Lung (tissue), 4 donors: ENCODE data around the gene KIAA0513.

- PRO-cap = no peak
- RAMPAGE, long total RNA = no peak
- RRBS = 15% methylated on average over 14 of the region's 15 CpGs
Measured at GRCh38 chr16:84505020-84505373, 538 bp upstream of the MEAK7 start.

DNA sequence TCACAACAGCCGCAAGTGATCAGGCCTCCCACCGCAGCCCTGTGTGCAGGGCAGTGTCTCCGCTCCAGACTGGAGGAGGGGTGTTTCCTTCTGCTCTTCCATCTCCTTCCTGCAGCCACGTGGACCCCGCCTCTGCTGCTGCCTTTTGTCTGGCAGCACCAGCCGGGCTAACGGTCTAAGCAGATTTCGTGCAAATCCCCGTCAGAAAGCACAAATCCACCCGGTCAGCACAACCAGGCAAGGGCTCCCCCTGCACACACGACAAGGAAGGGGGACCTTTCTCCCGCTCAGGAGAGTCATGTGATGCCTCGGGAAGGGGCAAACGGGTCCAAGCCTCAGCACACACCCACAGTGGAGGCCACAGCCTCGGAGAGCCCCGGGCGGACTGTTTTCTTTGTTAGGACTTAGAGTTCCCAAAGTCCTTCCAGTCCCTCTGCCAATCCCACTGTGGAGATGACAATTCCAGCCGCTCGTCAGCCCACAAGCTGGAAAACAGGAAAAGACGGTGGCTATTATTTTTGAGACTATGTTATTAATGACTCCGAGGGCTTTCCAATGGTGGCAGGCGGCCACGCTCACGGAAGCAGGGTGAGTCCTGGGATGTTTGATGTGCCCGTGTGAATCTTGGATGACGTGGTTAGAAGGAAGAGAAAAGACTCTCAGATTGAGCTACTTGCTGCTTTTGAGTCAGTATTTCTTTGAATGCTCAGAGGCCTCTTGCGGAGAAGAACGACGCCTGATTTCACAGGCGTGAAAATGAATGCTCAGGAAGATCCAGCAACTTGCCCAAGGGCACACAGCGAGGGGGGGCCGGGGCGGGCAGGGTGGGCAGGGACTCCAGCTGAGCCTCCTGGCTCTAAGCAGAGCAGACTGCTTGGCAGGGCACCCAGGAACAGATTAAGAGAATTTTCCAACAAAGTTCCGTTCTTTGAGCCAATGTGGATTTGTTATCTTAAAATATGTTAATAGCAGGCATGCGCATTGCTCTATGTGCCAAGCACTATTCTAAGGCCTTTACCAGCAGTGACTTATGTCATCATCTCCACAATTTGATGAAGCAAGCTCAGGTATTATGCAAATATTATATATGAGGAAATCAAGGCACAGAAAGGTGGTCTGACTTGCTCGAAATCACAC is 22.7 kb upstream of the MEAK7 start:
- PRO-cap = no peak
- RAMPAGE, long total RNA = no peak
- RRBS = 67% methylated on average over 1 of the region's 36 CpGs

GRCh38 chr16:84553742-84554420 is 49.4 kb upstream of the MEAK7 start:
- PRO-cap = no peak
- RAMPAGE, long total RNA = no peak
- RRBS = no CpG with 5 or more reads among the region's 17 CpGs

- PRO-cap = no peak
- RAMPAGE, long total RNA = no peak
- RRBS = 91% methylated on average over 6 of the region's 15 CpGs
Measured at GRCh38 chr16:84583983-84584460, 33.9 kb downstream of the COTL1 start.

- PRO-cap = no peak
- RAMPAGE, long total RNA = no peak
- RRBS = no CpG with 5 or more reads among the region's 18 CpGs
Measured at GRCh38 chr16:84613554-84614710, 3.9 kb downstream of the COTL1 start.

DNA sequence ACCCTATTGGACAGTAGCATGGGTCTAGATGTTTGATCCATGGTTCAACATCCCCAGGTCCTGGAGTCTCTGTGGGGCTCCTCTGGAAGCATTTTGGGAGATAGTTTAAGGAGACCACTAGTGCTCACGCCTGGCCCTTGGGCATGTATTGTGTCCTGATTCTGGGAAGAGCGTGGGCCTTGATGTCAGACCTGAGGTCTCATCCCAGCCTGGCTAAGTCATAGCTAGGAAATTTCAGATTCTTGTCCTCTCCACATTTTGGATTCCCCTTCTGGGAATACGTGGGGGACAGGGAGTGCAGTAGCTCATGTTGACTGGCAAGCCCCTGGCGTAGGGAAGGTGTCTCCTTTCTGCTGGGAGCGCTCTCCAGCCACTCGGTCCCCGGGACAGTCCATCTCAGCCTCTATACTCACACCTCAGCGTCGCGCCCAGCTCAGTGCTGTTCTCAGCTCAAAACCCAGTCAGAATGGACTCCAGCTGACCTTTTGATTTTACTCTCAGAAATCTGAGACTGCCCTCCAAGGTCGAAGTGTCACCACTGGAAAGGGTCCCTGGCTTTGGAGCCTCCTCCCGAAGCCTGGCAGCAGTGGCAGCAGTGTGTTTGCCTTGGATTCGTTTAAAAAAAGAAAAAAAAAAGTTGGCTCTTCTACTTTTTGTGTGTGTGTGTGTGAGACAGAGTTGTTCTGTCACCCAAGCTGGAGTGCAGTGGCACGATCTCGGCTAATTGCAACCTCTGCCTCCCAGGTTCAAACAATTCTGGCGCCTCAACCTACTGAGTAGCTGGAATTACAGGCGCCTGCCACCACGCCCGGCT is 10.2 kb downstream of the KLHL36 start:
- PRO-cap = no peak
- RAMPAGE, long total RNA = no peak
- RRBS = no CpG with 5 or more reads among the region's 19 CpGs

GRCh38 chr16:84659478-84660253 is 11.4 kb downstream of the KLHL36 start:
- PRO-cap = no peak
- RAMPAGE, long total RNA = no peak
- RRBS = 85% methylated on average over 10 of the region's 29 CpGs

DNA sequence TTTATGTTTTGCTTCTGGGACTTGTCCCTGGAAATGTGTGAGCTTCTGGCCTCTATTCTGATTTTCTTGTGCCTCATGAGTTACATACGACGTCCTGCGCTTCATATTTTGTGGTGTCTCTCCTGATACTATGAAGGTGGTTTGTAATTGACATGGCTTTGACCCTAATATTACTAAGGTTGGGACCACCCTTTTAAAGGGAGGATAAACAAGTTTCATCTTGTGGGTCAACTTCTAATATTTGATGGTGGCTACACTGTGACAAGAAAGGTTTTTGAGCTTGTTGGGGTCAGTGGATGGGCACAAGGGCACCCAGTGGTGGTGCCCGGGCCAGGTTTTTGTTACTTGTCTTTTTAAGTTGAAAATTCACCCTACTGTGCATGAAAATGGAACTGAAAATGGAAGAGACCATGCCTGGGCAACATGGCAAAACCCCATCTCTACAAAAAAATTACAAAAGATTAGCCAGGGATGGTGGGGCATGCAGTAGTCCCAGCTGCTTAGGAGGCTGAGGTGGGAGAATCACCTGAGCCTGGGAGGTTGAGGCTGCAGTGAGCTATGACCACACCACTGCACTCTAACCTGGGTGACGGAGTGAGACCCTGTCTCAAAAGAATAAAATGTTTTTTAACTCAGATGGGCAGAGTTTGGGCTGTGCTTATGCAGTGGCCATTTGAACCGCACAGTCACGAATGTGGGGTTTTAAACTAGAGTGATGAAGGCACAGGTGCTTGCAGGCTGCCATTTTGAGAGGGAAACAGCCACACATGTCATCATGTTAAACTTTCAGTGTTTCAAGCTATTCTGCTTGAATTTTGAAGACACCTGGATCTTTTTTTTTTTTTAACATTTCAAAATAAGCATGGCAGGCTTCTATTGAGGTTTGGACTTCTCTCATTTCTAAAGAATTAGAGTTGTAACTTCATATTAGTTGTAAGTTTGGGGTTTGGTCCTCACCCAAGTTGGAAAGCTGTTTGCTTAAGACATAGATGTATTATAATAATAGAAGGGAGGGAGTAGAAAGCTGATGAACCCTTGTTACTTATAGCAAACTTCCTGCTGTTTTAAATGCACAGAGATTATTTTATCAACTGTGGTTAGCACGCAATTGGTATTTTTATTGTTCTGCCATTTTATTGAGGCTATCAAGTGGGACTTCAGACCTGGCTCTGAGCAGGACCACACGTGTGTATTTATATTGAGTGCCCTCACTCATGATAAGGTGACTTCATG is 16.5 kb downstream of the KLHL36 start:
- PRO-cap = no peak
- RAMPAGE, long total RNA = no peak
- RRBS = no CpG with 5 or more reads among the region's 9 CpGs

DNA sequence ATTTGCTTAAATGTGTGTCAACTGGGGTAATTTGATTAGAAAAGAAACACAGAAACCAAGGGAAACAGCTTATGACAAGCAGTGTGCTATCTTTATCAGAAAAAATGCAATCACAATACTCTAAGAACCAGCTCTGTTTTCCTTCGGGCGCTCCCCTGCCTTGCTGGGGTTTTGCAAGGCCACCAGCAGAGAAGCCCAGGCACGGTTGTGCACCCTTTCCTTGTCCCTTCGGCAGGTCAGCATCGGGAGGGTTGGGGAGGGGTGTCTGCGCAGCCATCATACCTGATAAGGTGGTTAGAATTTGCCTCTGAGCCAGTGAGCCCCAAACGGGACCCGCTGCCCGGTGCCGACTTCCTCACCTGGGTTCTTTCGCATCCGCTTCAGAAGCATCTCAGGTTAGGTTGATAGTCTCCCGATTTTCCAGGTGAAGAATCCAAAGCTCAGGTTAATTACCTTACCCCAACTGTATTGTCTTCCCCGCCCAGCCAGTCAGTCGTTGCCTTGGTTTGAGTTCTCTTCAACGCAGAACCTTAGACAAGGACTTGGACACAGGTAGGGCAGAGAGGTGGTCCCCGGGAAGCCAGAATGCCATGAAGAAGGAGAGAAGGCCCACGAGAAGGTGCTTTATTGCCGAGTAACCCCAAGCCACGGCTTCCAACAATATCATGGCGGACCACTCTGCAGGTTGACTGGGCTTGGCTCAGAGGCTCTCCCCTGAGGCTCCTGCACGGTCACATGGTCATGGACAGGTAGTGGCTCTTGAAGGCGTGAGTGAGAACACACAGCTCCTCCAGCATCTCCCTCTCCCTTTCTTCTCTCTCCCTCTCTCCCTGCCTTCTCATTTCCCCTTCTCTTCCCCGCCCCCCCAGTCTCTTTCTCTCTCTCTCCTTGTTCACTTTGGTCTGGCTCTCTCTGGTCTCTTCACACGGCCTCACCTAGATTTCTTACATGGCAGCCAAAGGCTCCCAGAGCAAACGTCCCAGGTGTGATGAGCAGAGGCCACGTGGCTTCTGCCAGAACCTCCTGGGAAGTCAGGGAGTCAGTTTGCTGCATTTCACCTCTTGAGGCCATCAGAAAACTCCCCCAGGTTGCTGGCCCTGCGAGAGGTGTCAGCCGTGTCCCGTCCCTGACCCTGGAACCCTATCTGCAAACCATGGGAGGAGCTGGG is 19.9 kb downstream of the KLHL36 start:
- PRO-cap = no peak
- RAMPAGE, long total RNA = no peak
- RRBS = no CpG with 5 or more reads among the region's 30 CpGs

- PRO-cap = no peak
- RAMPAGE, long total RNA = no peak
- RRBS = no CpG with 5 or more reads among the region's 12 CpGs
Measured at GRCh38 chr16:84737630-84738300, 38.0 kb downstream of the USP10 start.

DNA sequence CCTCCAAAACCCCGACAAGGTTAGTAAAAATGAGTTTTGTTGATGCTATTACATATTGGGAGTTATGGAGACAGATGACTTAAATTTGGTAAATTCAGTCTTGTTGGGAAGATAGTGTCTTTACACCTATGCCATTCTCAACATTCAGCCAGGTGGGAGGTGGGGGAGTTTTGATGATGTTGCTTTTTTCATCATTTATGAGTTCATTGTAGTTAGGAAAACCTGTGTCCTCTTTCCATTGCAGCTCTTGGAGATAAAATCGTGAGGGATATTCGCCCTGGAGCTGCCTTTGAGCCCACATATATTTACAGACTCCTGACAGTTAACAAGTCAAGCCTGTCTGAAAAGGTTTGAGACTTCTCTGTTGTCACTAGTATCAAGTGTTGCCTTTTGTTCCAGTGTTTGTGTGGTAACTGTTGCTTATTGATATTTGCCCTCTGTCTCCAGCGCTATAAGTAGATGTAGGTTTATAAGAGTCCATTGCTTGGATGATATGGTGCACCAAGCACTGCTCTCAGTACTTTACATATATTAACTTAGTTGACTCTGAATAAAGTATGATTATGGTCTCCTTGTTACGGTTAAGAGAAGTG is 59.8 kb upstream of the CRISPLD2 start:
- PRO-cap = no peak
- RAMPAGE, long total RNA = no peak
- RRBS = no CpG with 5 or more reads among the region's 5 CpGs

GRCh38 chr16:84806632-84807020 is 13.2 kb upstream of the CRISPLD2 start:
- PRO-cap = no peak
- RAMPAGE, long total RNA = no peak
- RRBS = 29% methylated on average over 9 of the region's 18 CpGs

- PRO-cap = no peak
- RAMPAGE, long total RNA = no peak
- RRBS = no CpG with 5 or more reads among the region's 22 CpGs
Measured at GRCh38 chr16:84846626-84847312, 27.0 kb downstream of the CRISPLD2 start.

DNA sequence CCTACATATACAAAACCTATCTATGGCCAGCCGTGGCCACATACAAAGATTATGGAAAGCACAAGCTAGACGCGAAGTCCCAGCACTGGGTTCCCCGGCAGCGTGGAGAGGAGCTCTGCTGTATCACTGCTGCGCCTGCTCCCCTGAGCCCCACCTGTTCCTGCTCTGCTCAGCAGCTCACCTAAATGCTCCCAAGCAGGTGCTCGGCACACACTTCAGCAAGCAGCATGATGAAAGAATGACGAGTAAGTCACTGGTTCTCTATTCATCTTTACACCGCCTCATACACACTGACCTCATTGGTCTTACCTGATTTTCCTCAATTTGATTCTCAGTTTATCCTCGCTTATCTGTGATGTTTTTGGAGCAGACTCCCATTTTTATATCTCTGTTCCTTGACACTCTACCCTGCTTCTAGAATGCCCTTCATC is 20.5 kb downstream of the ZDHHC7 start:
- PRO-cap = no peak
- RAMPAGE, long total RNA = no peak
- RRBS = no CpG with 5 or more reads among the region's 10 CpGs

DNA sequence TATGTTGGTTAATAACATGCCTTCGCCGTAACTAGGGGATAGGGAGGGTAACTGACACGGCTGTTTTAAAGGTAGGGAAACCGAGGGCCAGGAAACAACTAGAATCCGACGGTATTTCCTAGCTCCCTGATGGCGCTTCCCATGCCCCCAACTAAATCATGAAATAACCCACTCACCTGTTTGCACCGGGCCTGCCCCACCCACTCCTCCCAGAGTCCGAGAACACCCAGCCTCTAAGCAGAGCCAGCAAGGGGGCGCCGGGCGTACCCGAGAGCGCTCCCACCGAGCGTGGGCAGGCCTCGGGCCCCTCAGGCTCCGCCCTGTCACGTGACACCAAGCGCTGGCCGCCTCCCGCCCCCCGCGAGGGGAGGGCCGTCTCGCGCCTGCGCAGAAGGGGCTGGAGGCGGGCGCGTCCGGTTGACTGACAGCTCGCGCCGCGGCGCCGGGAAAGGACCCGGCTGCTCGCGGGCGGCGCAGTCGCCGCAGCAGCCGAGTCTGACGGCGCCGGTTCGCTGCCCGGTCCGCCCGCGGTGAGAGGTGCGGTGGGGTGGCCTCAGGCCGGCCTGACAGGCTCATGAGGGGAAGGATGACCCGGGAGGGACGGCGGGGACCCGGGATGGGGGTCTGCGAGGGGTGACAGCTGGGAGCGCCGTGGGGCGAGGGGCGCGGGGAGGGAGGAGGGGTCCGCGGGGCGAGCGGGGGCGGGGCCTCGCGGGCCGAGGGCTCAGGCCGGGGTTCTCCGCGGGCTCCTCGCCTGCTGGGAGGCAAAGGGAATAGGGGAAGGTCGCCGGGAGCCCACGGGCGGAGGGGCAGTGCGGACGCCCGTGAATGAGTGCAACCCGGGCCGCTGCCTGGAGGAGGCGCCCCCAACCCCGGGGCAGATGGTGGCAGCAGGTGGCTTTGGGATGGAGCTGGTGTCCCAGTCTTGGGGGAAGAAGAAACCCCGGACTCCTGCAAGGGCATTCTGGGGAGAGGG is at the start of gene KIAA0513:
TSS of gene KIAA0513 (plus strand) at position 474 of the 976 bp plus-strand sequence.
- PRO-cap = bidirectional peak, plus-strand start at position 476 of the sequence, minus-strand start at position 310 of the sequence
- RAMPAGE, long total RNA = no peak
- RRBS = 2% methylated on average over 37 of the region's 90 CpGs

DNA sequence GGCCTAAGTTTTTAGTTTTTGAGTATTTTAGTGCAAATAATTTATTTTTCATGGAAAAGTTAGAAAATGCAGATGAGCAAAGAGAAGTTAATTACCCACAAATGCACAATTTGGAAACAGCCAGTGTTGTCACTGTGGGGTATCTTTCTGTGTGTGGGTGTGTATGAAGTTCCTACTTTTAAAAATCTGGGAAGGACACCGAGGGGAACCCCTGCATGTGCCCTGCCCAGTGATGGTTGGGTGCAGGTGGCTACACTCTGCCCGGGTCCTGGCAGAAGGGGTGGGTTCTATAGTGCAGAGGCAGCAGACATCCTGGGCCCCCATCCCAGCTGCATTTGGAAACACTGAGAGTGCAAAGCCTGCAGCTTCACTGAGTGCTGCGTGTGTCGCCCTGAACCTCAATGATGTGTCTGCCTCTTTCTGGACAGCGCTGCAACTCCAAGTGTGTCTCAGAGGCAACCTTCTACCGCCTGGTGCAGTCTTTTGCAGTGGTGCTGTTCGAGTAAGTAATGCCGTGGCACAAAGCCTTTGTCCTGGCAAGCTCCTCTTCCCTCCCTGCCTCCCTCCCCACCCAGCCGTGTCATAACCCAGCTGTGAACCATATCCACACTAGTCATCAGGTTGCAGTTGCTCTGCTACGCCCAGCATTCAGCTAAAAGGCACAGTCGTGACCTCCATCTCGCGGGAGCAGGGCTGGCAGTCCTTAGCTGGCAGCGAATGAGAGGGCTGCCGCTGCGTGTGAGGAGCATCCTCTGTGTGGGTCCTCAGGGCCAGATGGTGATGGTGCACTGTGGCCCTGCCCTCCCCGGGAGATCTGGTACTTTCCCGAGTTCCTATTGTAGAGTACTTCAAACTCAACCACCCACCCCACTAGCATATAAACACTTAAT is 39.5 kb downstream of the CIBAR2 start:
- PRO-cap = no peak
- RAMPAGE, long total RNA = no peak
- RRBS = no CpG with 5 or more reads among the region's 18 CpGs

- PRO-cap = no peak
- RAMPAGE, long total RNA = no peak
- RRBS = no CpG with 5 or more reads among the region's 23 CpGs
Measured at GRCh38 chr16:85086773-85087511, 25.3 kb downstream of the CIBAR2 start.

DNA sequence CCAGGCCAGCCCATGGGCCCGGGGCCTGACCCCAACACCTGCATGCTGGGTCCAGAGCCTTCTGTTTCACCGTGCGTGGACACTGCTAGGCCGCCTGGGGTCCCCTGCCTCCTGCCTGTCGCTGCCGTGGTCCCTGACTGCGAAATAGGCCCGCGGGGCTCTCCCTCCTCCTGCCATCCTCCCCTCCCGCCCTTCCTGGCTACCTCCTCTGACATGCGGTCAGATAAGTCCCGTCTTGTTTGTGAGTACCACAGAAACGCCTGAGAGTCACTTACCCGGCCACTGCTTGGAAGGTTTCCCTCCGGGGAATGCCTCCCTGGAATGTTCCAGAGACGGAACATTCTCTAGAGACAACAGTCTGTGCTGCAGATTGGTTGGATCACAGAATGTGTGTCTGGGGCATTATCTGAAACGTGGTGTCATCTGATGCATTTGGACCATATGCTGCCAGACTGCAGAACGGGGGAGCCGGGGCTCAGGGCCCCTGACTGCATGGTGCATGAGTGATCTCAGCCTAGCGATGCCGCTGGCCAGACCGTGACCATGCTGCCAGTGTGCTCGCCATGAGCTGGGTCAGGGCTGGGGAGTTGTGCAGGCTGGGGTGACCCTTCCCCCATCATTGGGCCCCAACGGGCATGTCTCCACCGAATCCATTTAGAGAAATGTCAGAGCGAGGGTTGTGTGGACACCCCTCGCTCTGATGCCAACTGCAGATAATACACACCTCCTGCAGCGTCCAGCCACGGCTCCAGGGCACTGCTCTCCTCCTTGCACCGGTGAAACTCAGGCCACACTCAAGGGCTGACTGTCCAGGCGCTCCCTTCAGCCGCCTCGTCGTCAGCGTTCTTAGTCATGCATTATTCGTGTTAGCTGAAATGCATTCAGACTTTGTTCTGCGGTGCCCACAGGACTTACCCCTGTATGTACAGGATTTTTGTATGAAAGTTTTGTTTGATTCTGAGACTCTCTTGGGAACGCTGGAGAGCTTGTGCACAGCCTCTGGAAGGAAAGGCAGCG is 22.5 kb downstream of the CIBAR2 start:
- PRO-cap = no peak
- RAMPAGE, long total RNA = no peak
- RRBS = no CpG with 5 or more reads among the region's 39 CpGs

DNA sequence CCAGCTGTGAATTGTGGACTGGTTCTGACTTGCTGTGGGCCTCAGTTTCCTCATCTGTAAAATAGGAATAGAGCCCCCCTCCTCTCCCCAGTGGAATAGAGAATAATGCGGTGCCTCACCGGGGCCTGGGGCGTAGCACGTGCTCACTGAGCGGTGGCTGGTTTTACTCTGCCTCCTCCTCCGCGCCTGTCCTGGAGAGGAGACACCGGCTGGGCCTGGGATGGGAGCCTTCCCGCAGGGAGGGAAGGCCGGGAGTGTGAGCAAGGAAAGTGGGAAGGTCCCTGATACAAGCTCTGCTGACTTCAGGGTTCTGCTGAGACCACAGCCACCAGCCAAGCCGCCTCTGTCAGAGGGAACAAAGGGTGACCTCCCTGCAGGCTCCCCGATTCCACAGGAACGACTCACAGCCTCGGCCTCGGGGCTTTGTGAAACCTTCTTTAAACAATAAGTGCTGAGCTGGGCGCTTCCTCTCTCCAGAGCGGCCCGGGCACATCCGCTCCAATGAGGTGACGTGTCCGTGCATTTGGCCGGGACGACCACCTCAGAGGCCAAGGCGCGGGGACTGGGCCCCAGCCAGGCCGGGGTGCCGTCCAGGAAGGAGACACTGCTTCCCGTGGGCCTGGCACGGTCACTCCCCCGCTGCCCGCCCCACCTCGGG is 11.6 kb upstream of the CIBAR2 start:
- PRO-cap = unidirectional peak, minus-strand start at position 398 of the sequence
- RAMPAGE, long total RNA = no peak
- RRBS = 32% methylated on average over 16 of the region's 32 CpGs

DNA sequence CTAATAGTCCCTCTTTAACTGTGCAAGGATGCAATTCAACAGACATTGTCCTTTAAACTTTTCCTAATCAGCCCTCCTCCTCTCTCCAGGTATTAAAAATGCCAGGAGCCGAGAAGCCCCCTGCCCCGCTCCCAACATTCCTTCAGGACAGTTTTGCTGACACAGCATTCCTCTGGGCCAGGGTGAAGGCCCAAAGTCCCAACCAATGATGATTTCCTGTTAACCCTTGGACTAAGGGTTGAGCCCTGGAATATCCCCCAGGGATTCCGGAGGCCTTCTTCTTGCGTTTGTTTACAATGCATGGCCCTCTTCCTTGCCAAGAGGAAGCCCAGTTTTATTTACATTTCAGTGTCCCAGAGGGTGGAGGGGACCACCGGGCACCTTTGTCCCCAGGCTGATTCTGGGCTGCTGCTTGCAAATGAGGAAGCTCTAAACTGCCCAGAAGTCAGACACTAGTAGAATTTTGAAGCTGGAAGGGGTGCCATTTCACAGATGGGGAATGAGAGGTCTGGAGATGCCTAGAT is 55.3 kb upstream of the CIBAR2 start:
- PRO-cap = no peak
- RAMPAGE, long total RNA = no peak
- RRBS = 23% methylated on average over 3 of the region's 5 CpGs